GM12892 (cell line): Measurements from ENCODE around the genes STAT3 and COASY.

- RRBS = no CpG with 5 or more reads among the region's 5 CpGs
Observed at GRCh38 chr17:41895905-41896198, 22.9 kb downstream of the ACLY start.

DNA sequence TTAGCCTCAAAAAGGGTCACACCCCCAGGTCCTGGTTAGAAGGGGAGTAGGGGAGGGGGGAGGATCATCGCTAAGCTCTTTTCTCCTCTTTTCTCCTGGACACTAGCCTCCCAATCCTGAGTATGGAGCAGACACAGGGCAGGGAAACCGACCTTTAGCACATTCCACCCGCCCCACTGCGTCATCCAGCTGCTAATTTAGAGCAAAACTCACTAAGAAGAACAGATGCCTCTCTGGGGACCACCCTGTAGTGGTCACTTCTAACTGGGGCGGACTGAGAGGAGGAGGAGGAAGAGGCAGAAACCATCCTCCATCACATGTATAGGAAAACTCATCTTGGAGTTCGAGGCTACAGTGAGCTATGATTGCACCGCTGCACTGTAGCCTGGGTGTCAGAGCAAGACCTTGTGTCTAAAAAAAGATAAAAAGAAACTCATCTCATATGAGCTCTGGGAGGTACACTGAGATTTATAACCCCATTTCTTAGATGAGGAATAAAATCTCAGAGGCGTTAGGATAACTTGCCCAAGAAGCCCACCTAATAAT, 4.2 kb downstream of the ACLY start:
- RRBS = no CpG with 5 or more reads among the region's 8 CpGs

DNA sequence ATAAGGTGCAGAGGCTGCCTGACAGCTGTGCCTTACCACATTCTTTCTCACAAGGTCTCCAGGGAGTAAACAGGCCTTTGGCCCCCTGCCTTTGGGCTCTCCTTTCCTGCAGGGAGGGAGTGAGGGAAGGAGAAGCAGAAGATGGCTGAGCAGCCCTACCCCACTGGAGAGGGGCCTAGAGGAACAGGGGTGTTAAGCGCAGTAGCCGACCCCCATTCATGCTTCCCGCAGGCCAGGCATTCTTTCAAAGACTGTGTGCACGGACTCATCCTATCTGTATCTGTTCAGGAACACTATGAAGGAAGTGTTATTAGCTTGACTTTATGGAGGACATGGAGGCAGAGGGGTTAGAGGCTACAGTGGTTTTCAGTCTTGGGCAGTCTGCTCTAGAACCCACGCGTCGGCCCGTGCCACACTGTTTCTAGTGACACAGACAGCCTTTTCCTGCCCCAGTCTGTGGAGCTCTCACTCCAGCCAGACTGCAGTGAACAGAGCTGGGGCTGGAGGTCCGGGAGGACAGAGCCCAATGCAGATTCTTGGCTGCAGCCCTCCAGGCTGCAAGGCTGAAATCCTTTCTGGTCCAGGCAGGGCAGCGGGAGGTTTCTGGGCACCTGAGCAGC, 4.2 kb upstream of the CNP start:
- RRBS = no CpG with 5 or more reads among the region's 10 CpGs

DNA sequence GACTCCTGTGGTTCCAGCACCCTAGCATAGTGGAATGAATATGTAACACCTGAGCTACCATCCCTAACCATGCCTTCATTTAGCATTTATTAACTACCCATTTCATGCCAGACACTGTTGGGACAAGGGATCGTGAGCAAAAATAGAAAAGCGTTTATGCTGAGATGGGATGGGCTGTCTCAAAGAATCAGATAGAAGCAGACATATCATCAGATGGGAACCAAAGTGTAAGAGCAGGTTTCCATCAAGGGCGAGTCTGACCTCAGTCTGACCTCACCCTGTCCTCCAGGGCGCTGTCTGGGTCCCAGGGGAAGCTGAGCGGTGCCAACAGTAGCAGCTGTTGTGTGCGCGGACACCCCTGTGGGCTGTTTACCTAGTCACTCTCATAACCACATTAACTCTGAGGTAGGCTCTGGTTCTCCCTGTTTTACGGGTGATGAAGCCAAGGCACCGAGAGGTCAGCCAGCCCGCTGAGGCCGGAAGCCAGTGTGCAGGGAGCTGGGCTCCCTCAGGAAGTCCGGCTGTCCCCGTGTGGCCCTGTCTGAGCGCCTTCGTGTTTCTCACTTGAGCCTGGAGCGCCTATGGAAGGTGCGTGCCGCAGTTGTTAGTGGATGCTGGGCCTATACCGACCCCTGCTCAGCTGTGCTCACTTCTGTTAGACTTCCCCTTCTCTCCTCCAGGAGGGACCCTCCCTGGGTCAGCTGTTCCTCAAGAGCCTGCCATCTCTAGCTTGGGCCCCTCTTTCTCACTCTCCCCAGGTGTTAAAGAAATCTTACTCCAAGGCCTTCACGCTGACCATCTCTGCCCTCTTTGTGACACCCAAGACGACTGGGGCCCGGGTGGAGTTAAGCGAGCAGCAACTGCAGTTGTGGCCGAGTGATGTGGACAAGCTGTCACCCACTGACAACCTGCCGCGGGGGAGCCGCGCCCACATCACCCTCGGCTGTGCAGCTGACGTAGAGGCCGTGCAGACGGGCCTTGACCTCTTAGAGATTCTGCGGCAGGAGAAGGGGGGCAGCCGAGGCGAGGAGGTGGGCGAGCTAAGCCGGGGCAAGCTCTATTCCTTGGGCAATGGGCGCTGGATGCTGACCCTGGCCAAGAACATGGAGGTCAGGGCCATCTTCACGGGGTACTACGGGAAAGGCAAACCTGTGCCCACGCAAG, 6.5 kb downstream of the CNP start:
- RRBS = no CpG with 5 or more reads among the region's 41 CpGs

GRCh38 chr17:42193187-42193772, 1.0 kb downstream of the GHDC start:
- RRBS = no CpG with 5 or more reads among the region's 11 CpGs

- RRBS = no CpG with 5 or more reads among the region's 3 CpGs
Observed at GRCh38 chr17:42277467-42277757, 1.2 kb upstream of the STAT5B start.

DNA sequence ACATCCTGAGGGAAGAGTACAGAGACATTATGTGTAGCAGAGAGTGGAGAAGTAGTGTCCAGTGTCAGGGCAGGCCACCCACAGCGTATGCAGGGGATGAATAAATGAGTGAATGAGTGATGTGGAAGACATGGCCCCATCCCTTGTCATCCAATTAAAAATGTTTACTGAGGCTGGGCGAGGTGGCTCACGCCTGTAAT, 14.1 kb downstream of the STAT5A start:
- RRBS = no CpG with 5 or more reads among the region's 3 CpGs

- RRBS = no CpG with 5 or more reads among the region's 10 CpGs
Observed at GRCh38 chr17:42310637-42311156, 22.4 kb downstream of the STAT5A start.

DNA sequence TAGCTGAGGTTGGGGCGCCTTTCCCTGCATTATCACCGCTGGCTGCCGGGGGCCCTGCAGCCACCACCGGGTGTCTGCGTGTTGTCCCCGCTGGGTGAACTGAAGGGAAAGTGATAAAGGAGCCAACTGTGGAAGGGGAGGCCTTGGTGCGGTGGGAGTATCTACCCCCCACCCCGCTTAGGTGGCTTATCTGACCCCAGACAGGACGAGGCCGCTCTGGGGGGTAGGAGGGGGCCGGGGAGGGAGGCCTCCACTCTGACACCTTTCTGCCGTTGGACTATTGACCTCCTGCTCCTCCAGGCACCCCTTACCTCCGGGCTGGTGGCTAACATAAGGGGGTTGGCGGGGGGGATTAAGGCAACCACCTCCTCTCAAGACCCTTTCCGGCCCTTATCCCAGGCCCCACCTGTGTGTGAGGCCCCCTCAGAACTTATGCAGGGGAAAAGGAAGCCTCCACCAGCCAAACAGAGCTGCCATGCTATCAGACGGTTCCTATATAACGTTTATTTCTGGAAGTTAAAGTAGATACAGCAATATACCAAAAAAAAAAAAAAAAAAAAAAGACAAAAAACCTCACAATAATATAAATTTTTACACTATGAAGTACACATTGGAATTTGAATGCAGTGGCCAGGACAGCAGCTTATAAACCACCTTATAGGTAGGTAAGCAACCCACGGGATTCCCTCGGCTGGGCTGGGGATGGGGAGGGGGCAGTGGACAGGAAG, 24.7 kb downstream of the STAT5A start:
- RRBS = 56% methylated on average over 4 of the region's 19 CpGs

- RRBS = no CpG with 5 or more reads among the region's 12 CpGs
Observed at GRCh38 chr17:42328825-42330024, 40.9 kb downstream of the STAT5A start.

DNA sequence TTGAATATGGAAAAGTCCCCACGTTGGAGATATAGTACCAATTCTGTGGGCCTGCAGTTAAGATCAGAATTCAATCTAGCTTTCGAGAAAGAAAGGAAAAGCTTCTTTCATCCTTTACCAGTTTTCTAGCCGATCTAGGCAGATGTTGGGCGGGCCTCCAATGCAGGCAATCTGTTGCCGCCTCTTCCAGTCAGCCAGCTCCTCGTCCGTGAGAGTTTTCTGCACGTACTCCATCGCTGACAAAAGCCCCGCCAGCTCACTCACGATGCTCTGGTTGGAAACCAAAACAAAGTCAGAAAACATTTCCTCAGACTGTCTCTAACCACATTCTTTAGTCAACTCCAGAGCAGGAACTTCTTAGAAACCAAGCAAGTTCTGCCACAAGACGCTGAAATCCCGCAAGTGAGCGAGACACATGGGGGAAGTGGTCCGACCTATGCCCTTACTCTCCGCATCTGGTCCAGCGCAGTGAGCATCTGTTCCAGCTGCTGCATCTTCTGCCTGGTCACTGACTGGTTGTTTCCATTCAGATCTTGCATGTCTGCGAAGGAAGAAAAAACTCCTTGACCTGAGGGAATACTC, 49.1 kb downstream of the STAT5A start:
- RRBS = no CpG with 5 or more reads among the region's 18 CpGs

DNA sequence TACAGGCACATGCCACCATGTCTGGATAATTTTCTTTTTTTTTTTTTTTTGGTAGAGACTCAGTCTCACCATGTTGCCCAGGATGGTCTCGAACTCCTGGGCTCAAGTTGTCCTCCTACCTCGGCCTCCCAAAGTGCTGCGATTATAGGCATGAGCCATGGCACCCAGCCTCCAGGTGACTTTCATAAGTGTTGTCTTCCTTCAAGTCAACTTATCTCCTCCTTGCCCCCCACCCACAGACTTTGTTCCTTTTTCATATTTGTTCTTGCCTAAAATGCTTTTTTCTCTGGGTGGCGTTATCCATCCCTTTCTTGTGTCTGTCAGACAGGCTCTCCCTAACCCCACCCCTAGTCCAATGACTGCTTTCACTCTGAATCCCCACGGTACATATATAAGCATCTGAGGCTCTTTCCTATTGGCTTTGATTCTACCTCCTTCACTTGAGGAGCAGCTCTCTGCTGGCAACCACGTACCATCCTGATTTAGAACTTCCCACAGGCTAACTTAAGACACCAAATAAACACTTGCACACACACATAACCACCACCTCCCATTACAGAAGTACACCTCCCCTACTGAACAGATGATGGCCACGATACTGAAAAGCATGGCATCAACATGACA, 24.5 kb downstream of the STAT3 start:
- RRBS = no CpG with 5 or more reads among the region's 7 CpGs

DNA sequence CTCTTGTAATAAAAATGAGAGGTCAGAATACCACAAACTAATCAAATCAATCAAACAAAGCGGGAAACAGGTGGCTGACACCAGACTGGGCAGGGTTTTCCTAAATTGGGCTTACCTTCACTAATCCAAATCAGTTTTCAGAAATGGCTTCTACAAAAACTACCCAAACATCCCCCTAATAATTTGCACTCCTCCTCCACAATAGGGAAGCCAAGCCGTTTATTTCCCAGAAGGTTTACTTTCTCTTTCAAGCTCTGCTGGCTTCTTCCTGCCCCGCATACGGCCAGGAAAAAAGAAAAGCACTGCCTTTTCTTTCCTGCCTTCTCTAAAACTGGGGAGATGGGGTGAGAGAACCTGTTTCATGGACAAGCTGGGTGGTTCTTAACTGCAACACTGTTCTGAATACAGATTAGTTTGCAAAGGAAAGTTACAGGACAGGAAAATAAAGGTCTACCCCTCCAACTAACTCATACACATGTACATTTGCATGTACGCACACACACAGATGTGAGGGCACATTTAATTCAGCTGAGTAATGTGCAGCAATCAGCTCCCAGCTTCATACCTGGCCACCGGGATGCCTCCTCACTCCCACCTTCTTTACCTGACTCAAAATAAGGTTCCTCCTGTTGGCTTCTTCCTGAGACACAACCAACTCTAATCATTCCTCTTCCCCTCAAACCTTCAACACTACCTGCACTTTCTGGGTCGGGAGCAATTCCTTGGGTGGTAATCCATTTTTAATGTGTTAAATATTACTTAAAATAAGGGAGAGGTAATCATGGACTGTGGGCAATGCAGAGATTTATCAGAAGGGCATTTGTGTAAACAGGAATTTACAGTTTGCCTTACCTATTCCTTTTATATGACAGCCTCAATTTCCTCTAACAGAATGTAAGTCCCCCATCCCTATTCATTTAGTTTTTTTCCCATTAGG, 9.0 kb downstream of the STAT3 start:
- RRBS = no CpG with 5 or more reads among the region's 7 CpGs

DNA sequence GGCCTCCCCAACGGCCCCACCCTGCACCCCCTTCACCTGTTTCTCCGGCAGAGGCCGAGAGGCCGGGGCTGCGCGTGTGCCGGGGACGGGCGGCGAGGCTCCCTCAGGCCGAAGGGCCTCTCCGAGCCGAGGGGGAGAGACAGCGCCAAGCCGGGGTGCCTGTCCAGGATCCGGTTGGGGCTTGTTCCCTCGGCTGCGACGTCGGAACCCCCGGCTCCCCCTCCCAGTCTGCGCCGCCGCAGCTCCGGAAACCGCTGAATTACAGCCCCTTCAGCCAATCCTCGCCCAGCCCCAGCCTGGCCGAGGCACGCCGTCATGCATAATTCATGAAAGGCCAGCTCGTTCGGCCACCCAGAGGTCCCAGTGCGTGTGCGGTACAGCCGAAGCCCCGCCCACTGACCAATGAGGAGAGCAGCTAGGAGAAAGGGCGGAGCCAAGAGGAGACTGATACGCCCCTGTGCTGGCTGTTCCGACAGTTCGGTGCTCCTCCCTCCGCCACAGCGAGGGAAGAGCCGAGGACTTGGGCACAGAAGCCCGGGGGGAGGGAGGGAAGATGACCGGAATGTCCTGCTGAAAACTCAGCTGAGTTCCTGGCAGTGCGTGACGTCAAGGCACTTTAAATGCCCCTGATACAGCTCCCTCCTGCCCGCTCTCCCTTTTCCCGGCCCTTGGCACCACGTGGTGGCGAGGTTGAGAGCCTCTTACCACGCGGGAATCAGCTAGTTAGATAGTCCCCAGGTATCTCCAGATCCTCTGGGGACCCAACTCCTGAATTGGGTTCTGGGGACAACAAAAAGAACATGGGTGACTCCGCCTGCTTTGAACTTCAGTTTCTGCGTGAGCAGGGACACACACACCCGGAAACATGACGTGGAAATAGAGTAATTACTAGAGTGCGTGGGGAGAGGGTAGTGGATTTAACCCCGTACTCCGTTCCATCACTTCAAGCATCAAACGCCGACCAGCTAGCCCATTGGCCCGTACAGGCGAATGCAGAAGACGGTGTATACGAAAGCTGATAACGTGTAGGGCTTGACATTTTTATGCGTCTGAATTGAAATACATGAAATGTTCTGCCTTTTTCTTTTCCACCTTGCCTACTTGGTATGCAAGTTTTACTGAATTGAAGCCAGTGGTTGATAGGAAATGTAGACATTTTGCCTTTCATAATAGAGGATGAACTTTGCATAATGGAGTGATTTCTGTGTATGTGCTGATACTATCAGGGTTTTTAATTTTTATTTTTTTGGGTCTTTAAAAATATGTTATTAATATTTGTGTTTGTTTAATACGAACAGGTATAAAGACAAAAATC, at the start of gene STAT3:
Gene STAT3 (minus strand): TSS at position 200 of the 1,315 bp plus-strand sequence.
- RRBS = 1% methylated on average over 11 of the region's 69 CpGs

- RRBS = no CpG with 5 or more reads among the region's 6 CpGs
Observed at GRCh38 chr17:42469834-42470335, 11.2 kb downstream of the ATP6V0A1 start.

GRCh38 chr17:42561792-42562241, at the start of gene COASY:
TSS of gene COASY (plus strand) at chr17:42562148.
- RRBS = no CpG with 5 or more reads among the region's 25 CpGs

- RRBS = 2% methylated on average over 9 of the region's 42 CpGs
Observed at GRCh38 chr17:42562242-42562986, 466 bp downstream of the COASY start.

- RRBS = no CpG with 5 or more reads among the region's 11 CpGs
Observed at GRCh38 chr17:42699598-42700246, 17.4 kb downstream of the CNTNAP1 start.

- RRBS = no CpG with 5 or more reads among the region's 8 CpGs
Observed at GRCh38 chr17:42700960-42701688, 18.8 kb downstream of the CNTNAP1 start.

- RRBS = 0% methylated on average over 2 of the region's 50 CpGs
Observed at GRCh38 chr17:42780779-42781719, 639 bp downstream of the WNK4 start.